Mucosa of descending colon (tissue), 1 donor: Measurements from ENCODE around the gene LNX2.

GRCh38 chr13:24511874-24512706, 488 bp downstream of the PARP4 start:
- PRO-cap = bidirectional peak, plus-strand start at chr13:24512345, minus-strand start at chr13:24512196; bidirectional peak, plus-strand start at chr13:24512544, minus-strand start at chr13:24512465

- PRO-cap = no peak
These were observed 29.6 kb upstream of the PARP4 start for GRCh38 chr13:24542140-24542539.

- PRO-cap = no peak
These were observed 67.9 kb upstream of the PARP4 start for GRCh38 chr13:24580516-24580880.

DNA sequence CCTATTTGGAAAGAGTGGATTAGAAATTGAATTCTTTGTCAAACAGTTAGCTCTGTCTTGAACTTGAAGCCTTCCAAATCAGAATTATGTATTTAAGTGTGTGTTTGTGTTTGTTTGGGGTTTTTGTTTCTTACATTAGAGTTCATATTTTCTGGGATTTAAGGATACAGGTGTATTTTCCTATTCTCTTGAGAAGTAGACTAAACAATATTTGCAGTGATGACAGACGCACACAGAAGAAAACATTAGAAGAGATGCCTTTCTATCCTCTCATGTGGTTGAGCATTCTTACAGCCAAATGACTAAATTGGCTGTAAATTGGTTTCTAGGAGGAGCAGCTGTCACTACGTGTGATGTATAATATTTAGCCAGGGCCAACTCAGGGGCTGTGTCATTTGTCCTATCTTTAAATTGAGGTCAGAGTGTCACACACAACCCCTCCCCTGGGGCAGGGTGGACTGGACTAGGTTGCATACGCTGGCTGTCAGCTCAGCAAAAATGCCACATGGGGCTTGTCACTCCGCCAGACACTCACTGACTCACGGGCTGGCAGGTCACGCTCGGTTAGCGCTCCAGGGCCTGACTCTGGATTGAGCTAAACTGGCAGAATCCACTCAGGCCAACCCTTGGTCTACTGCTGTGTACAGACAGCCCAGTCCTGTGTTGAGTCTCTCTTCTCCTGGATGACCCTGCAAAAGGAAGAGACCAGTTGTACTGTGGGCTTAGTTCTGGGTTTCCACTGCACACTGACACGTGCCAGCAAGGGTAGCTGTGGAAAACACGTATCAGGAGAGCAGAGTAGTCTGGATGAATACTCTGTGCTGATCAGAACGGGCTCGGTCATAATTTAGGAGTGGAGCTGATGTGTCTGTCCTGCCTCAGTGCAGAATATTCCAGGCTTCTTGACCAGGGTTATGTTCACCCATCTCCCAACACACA, 29.3 kb downstream of the SHISA2 start:
- PRO-cap = no peak

DNA sequence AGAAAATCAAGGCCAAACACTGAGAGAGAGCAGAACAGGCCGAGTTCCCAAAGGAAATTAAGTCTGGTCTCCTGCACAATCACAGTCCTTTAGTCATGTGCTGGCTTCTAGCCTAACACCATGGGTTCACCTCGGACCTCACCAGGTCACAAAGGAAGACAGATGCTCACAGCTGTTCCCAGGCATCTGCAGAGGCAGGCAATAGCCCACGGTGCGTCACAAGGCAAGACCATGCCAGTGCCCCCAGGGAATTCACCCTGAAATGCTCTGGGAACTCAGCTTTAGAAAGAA, 96.9 kb upstream of the WASF3 start:
- PRO-cap = no peak

- PRO-cap = no peak
These were observed 91.9 kb upstream of the WASF3 start for GRCh38 chr13:26465510-26466034.

GRCh38 chr13:26941474-26942115, 181.0 kb upstream of the GPR12 start:
- PRO-cap = unidirectional peak, minus-strand start at chr13:26941889

DNA sequence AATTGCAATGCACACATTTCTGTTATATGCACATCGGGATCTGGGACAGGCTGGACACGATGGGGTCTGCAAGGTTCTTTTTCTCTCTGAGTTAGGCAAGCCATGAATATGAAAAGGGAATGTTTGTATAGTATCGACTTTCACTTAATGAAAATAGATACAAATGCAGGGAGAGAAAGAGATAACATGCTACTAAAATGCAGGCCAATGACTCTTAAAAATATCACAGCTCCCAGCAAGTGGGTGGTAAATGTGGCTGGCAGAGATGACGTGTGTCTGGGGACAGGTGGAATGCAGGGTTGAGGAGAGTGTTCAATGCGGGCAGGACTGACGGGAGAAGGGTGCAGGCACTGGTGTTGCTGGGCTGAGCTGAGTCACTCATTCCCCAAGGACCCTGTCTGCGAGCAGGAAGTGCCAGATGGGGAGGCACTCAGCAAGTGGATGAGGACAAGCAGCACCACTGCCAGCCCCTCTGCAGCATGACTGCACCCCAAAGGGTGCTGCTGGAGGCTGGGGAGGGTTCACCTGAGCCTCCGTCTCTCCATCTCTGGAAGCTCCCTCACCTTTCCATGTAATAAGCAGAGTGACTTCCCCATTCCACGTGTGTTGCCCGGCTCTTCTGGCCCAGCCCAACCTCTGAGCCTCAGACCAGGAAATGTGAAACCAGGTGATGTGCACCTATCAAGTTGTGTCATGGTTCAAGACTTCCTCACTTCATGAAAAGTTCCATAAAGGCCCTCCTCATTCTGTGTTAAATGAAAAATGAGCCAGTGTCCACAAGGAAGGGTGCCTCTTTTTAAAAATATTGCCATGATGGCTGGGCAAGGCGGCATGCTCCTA, 204.2 kb upstream of the GPR12 start:
- PRO-cap = bidirectional peak, plus-strand start at position 311 of the sequence, minus-strand start at position 329 of the sequence; bidirectional peak, plus-strand start at position 684 of the sequence, minus-strand start at position 549 of the sequence

- PRO-cap = no peak
These were observed 38.8 kb downstream of the USP12 start for GRCh38 chr13:27132540-27133385.

- PRO-cap = no peak
These were observed 9.7 kb downstream of the USP12 start for GRCh38 chr13:27161799-27162363.

GRCh38 chr13:27252405-27252932, 1.1 kb downstream of the RPL21 start:
- PRO-cap = no peak

GRCh38 chr13:27298795-27299050, 28.1 kb downstream of the RASL11A start:
- PRO-cap = no peak

DNA sequence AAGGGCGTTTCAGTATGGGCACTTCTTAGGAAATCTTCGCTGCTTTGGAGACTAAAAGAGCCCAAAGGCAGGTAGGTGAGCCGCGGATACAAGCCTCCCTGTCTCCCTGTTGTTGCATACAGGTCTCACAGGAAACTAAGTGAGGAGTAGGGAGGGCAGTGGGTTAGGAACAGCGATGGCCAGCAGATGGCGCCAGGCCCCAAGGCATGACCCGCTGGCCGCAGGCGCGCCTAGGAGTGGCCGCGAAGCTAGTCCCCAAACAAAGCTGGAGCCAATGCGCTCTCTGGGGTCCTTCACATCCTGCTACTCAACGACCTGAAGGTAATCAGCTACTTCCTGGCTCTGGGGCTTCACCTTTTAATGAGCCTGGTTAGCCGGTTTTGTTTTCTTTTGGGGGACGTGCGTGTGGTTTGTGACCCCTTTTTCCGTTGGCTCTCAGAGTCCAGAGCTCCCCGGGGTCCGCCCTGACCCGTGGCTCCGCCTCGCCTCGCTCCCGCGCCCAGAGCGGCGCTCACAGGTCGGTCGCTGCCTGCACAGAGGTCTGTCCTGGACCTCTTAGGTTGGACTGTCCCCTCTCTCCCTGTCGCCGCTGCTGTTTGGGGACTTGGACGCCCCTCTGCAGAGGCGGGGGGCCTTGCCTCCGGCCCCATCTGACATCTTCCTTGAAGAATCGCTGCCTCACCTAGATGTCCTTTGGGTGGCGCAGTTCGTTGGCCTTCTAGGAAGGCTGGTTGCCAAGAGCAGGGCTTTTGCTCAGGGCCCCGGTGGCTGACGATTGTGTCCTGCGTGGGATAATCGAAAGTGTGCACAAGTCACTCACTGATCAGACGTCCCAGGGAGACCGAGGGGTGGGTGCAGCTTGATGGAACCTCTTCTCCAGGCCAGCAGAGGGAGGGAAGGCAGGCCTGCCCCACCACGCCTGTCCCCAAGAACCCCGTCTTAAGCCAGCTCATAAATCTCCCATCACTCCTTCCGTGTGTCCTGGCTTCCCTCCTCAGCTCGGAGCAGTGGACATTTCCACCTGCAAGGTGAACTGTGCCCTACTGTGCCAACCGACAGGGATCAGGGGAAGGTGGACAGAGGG, 62.1 kb upstream of the GTF3A start:
- PRO-cap = unidirectional peak, plus-strand start at position 493 of the sequence; unidirectional peak, plus-strand start at position 534 of the sequence

DNA sequence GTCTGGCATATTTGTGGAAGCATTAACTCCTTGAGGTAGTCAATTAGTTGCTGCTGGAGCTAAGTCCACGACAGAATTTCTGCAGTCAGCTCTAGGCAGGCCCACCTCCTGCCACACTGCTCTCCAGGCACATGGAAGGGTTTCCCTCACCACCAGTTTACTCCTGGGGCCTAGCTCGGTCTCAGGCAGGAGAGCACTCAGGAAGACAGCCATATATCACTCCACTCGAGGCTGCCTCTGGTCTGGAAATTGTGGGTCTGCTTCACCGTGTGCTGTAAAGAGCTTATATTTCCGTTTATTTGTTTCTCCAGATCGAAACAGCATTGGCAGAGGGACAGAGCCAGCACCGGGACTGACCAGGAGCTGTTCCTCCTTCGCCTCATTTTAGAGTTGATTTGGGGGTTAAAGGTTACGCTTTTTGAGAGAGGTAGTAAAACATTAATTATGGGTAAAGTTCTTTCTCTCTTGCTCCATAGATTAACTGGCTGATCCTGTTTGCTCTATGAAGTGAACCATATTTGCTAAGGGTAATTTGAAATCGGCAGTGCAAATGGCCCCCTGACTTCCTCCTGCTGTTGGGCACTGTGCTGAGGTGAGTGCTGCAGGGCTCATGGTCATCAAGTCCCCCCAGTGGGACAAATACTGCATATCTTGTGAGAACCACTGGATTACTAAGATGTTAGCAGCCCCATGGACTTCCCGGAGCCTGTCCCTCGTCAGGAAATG, 20.5 kb upstream of the GTF3A start:
- PRO-cap = bidirectional peak, plus-strand start at position 561 of the sequence, minus-strand start at position 386 of the sequence

- PRO-cap = unidirectional peak, plus-strand start at chr13:27450933; bidirectional peak, plus-strand start at chr13:27451429, minus-strand start at chr13:27451243
These were observed 694 bp upstream of the MTIF3 start for GRCh38 chr13:27450786-27451730.

DNA sequence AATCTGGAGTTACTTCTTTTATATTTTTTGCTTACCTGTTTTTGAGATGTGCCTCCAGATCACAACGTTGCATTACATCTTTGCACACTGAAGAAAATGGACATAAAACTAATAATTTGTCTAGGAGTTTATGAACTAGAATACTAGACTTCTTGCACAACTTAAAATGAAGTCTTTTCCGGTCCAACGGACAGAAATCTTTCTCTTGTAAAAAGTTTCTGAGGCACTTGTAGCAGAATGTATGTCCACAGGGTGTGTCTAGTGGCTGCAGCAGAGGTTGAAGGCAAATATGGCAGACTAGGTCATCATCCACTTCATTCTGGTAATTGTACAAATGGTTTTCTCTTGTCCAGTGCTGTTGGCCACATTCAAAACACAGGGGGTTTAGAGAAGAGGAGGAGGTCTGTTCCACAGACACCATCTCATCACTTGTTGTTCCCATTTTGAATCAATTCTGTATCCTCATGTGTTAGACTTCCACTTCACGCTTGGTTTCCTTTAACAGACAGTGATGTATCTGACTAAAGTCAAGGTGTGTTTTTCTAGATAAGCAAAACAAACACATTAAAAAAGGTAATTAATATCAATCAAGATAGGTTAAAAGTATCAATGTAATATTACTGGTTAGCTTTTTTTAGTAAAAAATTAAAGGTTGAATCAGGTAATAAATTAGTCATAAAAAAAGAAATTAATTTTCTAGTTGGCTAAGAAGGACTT, 38.9 kb downstream of the LNX2 start:
- PRO-cap = no peak

- PRO-cap = unidirectional peak, plus-strand start at chr13:27620063; bidirectional peak, plus-strand start at chr13:27620743, minus-strand start at chr13:27620529
These were observed at the start of gene LNX2 for GRCh38 chr13:27619729-27620647. LNX2 (minus strand) TSS chr13:27620529.

DNA sequence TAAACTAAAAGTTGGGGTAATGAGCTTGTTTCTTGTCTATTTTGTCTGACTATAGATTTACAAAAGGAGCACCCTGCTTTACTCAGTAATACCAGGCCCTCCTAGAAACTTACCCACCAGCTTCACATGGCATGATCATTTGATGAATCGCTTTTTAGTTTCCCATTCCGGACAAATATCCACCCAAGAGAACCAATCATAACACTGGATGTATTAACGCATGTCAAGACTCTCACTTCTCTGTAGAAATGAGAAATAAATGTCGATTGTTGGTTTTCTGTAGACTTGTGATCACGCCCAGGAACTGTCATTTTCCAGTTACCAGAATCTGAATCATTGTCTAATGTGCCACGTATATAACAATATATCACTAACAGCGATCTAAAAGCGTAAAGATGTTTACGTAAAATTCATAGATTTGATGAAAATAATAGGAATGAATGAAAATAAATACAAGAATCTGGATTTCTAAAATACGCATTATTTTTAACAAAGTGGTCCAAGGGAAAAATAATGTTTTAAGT, 14.1 kb downstream of the CDX2 start:
- PRO-cap = no peak

DNA sequence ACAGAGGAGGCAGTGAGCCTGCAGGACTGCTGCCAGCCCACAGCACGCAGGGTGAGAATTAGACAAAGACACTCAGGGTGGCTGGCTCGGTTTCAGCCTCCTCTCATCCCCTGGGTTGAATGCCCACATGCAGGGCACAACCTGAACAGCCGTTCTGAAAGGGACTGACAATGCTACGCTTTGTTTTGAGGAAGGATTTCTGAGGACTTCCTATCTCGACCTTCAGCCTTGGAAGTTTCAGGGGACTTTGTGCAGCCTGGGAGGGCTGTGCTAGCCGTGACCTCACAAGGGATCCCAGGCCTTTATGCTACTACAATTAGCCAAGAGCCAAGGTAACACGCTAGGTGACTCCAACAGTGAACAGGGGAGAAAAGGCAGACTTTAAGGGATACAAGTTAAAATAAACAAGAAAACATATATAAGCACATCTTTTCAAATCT, 34.4 kb upstream of the URAD start:
- PRO-cap = no peak

DNA sequence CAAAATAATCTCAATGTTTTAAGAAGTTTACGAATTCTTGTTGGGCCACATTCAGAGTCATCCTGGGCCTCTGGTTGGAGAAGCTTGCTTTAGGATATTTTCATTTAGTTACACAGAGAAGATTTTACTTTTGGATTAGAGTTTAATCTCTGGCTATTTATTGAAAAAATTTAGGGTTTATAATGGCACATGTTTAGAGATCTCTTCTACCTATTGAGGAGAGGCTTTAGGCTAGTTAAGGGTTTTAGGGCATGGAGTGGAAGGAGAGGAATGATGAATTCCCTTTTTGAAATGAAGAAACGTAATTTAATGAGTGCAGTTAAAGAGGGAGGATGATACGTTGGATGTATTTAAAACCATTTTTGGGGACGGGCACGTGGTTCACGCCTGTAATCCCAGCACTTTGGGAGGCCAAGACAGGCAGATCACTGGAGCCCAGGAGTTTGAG, 54.8 kb downstream of the PAN3 start:
- PRO-cap = no peak